Colon Carcinoma Metastatic in the Lung (tissue), 2 donors: Measurements from ENCODE around the gene MRPL28.

GRCh38 chr16:16622-17394 is 36.6 kb downstream of the POLR3K start:
- PRO-cap, 2 experiments, result no peak in any of the 2 experiments

DNA sequence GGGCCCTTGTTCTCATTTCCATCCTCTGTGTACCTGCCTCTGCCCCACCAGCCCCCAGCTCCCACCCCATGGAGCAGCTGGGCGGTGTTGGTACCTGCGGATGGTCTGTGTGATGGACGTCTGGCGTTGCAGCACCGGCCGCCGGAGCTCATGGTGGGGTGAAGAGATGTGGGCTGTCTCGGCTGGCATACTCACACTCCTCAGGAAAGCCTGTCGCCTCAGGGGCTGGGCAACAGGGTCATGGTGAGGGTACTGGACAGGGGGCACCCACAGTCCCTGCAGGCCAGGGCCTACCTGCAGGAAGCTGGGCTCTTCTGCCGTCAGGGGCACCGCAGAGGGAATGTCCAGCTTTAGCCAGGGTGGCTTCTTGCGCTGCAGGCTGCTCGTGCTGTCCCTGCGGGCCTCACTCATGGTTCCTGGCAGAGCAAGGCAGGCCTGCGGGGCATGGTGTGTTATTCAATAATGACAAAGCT is 7.8 kb downstream of the RHBDF1 start:
- PRO-cap, 2 experiments, result no peak in any of the 2 experiments

DNA sequence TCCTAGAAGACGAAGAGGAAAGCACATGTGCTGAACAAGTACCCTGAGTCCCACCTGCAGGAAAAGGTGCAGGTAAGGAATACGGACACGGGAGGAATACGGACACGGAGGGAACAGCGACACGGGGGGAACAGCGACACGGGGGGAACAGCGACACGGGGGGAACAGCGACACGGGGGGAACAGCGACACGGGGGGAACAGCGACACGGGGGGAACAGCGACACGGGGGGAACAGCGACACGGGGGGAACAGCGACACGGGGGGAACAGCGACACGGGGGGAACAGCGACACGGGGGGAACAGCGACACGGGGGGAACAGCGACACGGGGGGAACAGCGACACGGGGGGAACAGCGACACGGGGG is 5.7 kb downstream of the HBQ1 start:
- PRO-cap, 2 experiments, result no peak in any of the 2 experiments

DNA sequence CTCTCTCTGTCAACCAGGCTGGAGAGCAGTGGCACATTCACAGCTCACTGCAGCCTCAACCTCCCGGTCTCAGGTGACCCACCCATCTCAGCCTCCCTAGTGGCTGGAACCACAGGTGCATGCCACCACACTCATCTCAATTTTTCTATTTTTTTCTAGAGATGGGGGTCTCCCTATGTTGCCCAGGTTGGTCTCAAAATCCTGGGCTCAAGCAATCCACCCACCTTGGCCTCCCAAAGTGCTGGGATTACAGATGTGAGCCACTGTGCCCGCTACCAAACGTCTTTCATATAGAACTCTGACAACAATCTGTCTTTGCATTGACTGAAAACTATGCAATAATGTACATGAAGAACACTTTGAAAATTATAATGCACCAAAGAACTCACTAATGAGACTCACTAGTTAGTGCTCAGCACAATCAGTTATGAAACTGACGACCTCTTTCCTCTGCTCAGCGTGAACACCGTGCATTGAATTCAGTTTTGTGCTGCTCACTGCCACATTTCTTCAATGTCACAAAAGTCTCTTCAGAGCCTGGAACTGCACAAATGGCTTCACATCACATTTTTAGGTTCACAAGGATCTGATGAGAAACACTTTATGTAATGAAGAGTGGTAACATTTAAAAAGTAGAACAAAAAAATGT is 22.3 kb downstream of the AXIN1 start:
- PRO-cap, 2 experiments, result no peak in any of the 2 experiments

DNA sequence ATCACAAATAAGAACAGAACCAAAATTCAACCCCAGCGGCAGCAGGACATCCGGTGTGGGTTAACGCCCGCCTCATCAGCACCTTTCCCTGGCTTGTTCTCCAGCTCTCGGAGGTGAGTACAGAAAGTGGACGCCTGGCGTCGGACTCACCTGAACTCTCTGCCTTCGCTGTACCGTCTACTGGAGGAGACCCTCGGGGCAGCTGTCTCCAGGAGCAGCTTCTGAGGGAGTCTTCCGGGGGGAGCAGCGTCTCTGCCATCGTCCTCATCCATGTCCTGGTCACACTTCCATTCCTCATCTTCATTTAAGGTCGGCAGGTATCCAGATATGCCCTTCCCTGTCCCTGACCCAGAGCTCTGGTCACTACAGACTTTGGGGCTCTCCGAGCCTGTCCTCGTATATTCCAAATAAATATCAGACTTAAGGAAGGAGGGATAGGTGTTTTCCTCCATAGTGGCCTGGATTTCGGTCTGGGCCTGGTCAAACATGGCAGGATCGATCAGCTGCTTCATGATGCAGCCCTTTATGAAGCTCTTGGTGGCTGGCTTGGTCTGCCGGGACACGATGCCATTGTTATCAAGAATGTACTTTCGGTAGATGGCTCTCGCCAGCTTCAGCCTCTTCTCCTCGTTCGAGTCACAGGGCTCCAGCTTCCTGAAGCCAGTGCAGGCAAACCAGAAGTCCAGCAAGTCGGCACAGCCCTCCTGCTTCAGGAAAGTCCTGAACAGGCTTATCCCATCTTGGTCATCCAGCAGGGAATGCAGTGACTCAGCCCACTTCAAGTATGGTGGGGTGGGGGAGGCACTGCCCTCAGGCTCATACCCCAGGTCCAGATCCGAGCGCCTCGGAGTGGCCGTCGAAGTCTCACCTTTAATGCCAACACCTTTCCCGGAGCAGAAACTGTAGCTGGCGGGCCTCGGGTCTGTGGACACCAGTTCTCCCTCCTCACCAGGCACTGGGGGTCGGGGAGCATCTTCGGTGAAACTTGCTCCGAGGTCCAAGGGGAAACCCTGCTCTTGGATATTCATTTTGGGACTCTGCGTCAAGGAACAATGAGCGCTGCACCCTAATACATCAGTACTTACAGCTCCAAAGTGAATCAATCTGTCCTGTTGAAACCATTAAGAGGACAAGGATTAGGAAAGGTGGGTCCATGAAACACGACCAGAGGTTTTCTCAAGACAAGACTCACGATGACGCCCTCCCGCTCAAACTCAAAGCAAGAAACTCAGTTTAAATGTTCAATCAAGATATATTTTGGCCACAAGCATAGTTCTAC is 6.1 kb downstream of the AXIN1 start:
- PRO-cap, 2 experiments, result no peak in any of the 2 experiments

DNA sequence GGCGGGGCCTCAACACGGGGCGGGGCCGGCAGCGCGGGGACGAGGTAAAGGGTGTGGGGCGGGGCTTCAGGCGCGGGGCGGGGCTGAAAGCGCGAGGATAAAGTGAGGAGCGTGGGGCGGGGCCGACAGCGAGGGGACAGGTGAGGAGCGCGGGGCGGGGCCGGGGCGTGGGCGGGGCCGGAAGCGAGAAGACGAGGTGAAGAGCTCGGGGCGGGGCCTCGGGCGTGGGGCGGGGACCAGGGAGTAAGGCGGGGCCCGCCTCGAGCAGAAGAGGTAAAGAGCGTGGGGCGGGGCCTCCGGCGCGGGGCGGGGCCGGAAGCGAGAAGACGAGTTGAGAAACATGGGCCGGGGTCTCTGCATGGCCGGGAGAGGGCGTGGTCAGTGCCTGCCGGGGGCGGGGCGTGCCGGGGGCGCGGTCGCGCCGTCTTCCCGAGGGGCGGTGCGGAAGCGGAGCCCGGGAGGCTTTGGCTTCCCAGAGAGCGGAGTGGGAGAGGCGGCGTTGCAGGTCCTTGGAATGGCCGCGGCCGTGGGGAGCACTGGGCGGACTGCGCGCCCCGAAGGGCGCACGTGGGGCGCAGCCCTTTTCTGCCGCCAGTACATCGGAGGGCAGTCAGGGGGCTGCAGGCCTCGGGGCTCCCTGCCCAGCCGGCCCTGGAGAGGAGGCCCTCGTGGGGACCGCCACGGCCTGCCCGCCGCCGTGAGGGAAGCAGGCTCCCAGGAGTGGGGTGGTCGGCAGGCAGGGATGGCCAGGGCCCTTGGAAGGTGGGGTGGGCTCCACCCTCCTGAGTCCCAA is 439 bp upstream of the AXIN1 start:
- PRO-cap, 2 experiments, result peak in 2 of 2 experiments; most common plus-strand start position 128 of the sequence (in 2)

DNA sequence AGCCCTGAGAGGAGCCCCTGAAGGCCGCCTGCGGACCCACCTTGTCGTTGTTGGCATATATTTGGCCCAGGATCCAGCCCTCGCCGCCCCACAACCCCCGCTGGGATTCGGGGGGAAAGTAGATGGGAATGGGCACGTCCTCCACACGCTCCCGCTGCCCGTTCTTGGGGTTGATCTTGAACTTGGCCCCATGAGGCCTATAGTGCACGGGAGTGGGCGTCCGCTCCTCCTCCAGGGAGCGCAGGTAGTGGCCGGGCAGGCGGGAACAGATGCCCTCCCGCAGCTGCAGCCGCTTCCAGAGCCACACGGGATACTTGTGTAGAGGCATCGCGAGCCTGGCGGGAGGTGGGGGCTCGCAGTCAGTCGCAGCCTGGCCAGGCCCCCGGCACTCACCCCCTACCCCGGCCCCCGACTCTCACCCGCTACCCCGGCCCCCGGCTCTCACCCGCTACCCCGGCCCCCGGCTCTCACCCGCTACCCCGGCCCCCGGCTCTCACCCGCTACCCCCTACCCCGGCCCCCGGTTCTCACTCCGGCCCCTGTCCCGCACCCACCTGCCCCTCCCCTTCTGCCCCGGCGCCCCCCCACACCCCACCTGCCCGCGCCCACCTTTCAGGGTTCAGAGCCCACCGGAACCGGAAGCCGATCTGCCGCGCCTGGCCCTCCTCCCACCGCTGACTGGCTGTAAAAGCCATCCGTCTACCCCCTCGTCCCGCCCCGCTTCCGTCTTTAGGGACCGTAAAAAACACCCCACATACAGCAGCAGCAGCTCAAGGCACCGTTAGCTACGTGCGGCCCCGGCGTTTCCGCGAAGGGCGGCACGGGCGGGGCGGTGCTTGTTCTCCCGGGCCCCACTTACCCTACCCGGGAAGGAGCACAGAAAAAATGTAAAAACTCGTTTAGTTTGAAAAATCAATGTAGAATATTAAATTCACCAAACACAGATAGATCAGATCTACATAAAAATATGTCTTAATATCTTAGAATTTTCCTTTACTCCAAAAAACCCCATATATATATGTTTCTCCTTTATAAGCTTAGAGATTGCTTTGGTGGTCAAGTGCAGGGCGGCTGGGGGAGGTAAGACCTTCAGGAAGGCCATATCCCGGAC is at the start of gene MRPL28:
Gene MRPL28 (minus strand): TSS at position 648 of the 1,110 bp plus-strand sequence.
- PRO-cap, 2 experiments, result peak in 2 of 2 experiments; most common plus-strand start position 754 of the sequence (in 1); most common minus-strand start position 637 of the sequence (in 1)

DNA sequence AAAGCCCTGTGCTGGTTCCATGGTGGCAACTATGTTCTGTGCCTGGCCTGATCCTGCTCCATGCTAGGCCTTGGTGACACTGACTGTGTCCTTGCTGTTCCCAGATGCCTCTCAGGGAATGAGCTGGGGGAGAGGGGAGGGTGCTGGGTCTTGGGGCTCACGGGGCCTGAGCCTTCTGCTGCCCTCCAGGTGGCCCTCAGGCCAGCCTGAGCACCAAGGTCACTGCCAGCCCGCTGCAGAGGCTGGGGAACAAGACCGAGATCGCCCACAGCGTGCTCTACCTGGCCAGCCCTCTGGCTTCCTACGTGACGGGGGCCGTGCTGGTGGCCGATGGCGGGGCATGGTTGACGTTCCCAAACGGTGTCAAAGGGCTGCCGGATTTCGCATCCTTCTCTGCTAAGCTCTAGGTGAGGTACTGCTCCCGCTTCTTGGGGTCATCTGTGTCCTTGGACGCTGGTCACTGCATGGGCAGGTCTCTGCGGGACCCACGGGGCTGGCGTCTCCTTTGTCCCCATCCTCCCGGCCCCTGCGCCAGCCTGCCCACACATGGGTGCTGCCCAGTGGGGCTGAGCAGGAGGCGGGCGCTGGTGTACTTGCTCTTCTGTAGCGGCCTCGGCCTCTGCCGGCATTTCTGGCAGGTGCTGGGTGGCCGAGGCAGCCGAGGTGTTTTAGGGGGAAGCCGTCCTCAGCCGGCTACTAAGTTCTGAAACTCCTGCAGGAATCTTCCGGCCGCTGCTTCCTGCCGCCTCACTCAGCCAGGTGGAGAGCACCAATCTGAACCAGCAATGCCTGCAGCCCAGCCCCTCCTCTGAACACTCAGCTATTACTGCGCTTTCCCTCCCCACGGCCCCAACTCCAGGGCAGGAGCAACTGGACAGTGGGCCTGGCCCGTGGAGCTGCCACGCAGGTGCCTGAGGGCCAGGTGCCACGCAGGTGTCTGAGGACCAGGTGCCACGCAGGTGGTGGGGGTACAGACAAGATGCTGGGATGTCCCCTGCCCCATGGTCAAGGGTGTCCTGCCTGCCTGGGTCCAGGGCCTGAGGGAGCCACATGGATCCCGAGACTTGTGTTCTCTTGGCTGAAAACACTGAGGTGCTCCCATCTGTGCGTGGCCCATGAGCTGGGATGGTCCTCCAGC is 9.9 kb downstream of the DECR2 start:
- PRO-cap, 2 experiments, result no peak in any of the 2 experiments

DNA sequence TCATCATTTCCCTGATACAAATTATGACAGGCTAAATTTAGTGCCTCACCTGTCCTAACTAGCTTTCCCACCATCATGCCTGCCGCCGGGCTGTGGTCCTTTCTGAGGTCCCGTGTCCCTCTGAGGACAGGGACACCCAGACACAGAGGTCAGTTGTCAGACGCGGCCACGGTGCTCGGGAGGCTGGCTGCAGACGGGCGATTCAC is 941 bp upstream of the RAB11FIP3 start:
- PRO-cap, 2 experiments, result no peak in any of the 2 experiments

GRCh38 chr16:424811-425240 is 623 bp upstream of the RAB11FIP3 start:
- PRO-cap, 2 experiments, result no peak in any of the 2 experiments

GRCh38 chr16:426307-427139 is 1.1 kb downstream of the RAB11FIP3 start:
- PRO-cap, 2 experiments, result no peak in any of the 2 experiments

DNA sequence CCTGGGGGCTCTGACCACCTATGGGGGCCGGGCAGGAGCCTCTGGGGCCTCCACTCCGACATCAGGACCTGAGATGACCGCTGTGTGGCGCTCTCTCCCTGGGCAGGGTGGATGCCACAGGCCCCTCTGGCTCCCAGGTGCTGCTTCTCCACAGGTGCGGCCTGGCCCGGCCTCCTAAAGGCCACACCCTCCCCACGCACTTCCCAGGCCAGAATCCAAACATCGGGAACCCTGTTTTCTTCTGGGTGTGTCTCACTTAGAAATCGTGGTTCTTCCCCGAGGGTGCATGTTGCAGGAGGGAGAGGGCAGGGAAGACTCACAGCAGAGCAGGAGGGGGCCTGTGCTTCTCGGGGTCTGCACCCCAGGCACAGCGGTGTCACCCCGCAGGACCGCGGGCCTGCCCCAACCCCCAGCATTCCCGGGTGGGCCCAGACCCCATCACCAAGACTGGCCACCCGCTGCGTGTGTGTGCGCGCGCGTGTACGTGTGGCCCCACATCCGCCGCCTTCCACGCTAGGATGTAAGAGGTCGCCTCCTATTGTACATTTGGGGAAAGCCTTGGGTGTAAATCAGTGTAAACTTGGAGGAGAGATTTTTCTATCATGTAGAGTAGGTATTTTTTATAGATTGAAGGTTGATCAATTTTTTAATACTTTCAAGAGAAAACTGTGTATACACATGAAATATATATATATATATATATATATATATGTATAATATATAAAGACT is 5.8 kb upstream of the CAPN15 start:
- PRO-cap, 2 experiments, result no peak in any of the 2 experiments

- PRO-cap, 2 experiments, result peak in 2 of 2 experiments; most common plus-strand start chr16:528969 (in 1); most common minus-strand start chr16:528857 (in 1)
These were observed 1.5 kb downstream of the CAPN15 start for GRCh38 chr16:528678-529806.

- PRO-cap, 2 experiments, result no peak in any of the 2 experiments
These were observed 13.3 kb upstream of the PRR35 start for GRCh38 chr16:546687-547482.

DNA sequence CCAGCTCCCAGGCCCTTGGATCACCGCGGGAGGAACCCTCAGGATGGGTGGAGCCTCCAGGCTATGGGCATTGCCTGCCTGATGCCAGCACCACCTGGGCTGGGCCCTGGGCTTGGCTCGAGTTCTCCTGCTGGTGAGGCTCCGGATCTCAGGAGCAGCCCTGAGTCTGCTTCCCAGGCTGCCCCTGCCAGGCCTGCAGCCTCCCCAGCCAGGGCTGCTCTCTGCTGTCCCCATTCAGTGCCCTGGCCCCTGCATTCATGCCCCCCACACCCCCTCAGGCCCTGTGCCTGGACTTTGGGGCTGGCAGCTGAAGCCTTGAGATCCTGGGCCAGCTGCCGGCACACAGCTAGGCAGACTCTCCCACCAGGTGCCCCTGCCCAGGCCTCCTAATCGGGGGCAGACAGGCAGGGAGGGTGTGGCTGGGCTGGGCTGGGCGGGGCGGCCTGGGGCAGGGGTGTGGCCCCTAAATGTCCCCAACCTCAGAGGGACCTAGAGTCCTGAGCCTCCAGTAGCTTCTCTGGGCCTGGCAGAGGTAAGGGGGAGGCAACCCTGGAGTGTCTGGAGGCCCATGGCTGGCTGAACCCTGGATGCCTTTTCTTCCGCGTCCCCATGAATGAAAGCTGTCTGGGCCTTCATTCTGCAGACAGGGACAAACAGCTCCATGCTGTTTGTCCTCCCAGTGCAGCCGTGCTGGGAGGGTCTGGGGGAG is 1.2 kb upstream of the PIGQ start:
- PRO-cap, 2 experiments, result no peak in any of the 2 experiments

DNA sequence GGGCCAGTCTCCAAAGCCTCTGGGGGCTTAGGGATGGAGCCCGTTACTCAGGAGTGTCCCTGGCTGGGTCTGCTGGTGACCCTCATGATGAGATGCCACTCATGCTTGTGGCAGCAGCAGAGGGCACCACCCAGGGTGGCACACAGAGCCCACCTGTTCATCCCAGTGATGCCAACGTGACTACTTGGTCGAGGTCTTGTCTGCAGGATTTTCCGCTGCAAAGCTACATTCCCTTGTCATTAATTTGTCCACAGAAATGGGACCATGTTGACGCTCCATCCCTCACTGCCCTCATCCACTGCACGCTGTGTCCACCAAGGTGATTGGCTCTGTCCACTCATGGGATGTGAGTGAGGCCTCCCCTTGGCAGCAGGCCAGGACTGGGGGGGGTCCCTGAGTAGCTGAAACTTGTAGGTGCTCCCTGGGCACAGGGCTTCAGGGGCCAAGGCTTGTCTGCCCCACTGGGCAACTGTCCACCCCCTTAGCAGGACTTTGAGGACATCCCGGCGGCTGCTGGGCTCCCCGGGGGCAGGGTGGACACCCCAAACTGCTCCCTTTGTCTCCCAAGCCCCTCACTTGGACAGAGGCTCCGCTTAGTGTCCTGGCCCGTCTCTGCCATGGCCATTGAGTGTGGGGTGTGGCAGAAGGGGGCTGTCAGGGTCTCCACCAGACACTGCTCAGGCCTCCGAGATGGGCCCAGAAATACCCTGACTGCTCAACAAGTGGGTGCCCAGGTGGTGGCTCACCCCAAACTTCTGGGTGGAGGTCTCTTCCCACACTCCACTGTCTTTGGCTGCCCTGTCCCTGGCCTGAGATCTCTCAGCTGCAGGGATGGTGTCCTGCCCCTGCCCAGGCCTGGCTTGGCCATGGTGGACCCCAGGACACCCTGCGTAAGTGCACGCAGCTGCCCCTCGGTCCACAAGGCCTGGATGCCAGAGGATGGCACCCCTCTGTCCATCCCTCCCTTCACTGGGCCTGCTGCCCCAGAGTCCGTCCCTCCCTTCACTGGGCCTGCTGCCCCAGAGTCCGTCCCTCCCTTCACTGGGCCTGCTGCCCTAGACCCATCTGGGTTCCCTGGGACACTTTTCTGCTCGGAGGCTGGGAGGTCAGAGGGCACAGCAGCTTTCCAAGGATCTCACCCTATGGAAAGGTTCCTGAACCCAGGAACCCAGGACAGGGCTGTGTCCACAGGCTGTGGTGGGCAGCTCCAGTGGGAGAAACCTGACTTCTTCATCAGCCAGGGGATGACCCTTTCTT is 3.0 kb upstream of the RAB40C start:
- PRO-cap, 2 experiments, result no peak in any of the 2 experiments

GRCh38 chr16:638253-639059 is 2.4 kb upstream of the METTL26 start:
- PRO-cap, 2 experiments, result no peak in any of the 2 experiments

DNA sequence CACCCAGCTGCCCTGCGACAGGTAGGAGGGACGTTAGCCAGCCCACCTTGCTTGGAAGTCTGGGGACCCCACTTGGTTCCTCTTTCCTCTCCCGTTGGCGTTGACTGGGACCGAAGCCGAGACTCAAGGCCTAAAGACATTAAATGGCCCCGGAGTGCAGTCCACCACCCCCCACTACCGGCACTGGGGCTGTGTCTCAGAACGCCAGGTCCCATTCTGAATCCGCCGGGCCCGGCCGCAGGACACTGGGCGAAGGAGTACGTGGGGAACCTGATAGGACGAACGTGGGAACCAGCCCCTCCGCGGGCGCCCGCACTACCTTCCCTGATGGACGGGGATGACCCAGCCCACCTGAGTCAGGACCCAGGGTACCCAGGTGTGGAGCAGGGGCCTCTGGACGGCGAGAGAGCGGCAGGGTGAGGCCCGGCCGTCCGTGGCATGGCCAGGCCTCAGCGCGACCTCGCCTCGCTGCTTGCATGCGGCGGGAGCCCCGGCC is 513 bp upstream of the WDR90 start:
- PRO-cap, 2 experiments, result no peak in any of the 2 experiments

GRCh38 chr16:666452-666877 is 1.5 kb upstream of the RHOT2 start:
- PRO-cap, 2 experiments, result no peak in any of the 2 experiments

DNA sequence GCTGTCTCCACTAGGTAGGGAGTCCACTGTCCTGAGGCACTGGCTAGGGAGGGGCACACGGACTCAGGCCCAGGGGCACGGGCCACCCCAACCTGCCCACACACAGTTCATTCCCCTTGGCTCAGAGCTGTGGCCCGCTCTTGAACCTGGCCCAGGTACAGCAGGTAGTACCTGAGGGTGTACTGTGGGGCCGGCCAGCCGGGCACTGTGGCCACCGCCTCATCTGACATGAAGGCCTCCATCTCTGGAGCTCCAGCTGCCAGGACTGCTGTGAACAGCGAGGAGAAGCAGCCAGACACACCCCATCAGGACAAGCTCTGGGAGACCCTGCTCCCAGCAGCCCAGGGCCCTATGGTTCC is 1.5 kb upstream of the STUB1 start:
- PRO-cap, 2 experiments, result no peak in any of the 2 experiments